ENCODE measurements around the gene SERPINA12.

GRCh38 chr14:92653317-92653816 is 95.1 kb downstream of the LGMN start:
- RRBS, result no CpG with 5 or more reads among the region's 15 CpGs

DNA sequence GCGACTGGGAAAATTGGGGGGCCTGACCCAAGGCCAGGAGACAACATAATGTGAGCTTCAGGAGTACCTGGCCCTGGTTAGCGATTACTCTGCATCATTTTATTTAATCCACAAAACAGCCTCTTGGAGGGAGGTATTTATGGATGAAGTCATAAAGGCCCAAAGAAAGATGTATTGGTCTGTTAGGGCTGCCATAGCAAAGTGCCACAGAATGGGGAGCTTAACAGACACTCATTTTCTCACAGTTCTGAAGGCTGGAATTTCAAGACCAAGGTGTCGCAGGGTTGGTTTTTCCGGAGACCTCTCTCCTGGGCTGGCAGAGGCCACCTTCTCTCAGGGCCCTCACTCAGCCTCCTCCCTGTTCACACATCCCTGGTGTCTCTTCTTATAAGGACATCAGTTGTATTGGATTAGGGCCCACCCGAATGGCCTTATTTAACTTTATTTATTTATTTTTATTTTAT is 57.4 kb downstream of the LGMN start:
- RRBS, result no CpG with 5 or more reads among the region's 5 CpGs

- RRBS, result no CpG with 5 or more reads among the region's 22 CpGs
Observed at GRCh38 chr14:92703872-92704699, 44.3 kb downstream of the LGMN start.

DNA sequence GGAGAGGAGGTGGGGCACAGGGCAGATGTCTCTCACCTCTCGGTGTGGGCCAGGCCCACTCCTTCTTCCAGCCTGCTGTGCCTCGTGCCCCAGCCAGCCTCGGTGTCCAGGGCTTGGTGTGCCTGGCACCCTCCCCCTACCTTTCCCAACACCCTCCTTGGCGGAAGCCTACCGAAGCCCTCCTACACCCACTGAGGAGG is 5.9 kb upstream of the CHGA start:
- RRBS, result no CpG with 5 or more reads among the region's 5 CpGs

GRCh38 chr14:93036269-93036783 is 79.4 kb downstream of the ITPK1 start:
- RRBS, result 69% methylated on average over 4 of the region's 16 CpGs

GRCh38 chr14:93053875-93054487 is 61.7 kb downstream of the ITPK1 start:
- RRBS, result no CpG with 5 or more reads among the region's 8 CpGs

DNA sequence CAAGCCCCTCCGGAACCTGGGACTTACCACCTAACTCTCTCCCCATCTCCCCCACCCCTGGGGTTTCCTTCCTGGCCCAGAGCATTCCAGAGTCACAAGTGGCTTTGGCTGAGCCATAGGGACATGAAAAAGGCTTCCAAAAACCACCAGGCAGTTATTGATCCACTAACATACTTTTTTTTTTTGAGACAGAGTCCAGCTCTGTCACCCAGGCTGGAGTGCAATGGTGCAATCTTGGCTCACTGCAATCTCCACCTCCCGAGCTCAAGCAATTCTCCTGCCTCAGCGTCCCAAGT is 9.0 kb downstream of the ITPK1 start:
- RRBS, result 96% methylated on average over 1 of the region's 3 CpGs

GRCh38 chr14:93293794-93294177 is 39.0 kb downstream of the BTBD7 start:
- RRBS, result no CpG with 5 or more reads among the region's 8 CpGs

DNA sequence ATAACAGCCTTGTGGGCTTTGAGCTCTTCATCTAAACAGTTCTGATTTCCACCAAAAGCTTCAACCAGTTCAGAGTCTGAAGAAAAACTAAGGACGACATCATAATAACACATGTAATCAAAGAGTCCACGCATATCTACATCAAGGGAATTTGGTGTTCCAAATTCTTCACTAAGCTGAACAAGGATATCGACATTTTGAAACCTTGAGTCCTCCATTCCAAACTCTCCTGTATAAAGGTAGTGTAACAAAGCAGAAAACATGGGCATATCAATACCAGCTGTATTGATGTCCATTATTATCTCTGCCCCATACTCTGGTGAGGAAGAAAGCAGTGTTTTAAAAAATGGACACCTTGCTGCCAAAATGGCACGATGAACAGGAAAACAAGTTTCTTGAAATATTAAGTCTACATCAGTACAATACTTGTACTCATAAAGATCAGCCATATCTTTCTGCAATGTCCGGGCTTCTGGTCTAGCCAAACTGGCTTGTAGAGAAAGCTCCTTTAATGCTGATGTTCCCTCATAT is 38.6 kb downstream of the BTBD7 start:
- RRBS, result no CpG with 5 or more reads among the region's 5 CpGs

DNA sequence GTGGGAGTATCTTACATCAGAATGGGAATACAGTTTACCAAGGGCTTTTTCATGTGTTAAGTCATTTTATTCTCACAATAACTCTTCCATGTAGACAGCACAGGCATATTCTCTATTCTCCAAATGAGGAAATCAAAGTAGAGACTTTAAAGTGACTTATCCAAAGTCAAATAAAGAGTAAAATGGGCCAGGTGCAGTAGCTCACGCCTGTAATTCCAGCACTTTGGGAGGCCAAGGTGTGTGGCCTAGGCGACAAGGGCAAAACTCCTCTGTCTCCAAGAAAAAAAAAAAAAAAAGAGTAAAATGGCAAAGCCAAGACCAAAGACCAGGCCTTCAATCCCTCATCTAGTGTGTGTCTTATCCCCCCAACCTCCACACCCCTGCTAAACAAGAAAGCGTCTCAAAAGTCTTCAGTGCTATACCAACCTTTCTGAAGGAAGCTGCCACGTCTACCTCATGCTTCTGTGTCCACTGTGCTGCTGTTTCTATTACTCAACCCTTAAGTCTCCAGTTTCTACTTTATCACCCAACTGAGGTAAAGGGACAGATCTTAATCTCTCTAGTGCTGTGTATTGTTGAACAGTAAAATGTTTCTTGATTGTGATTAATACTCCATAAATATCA is 23.6 kb downstream of the BTBD7 start:
- RRBS, result no CpG with 5 or more reads among the region's 4 CpGs

DNA sequence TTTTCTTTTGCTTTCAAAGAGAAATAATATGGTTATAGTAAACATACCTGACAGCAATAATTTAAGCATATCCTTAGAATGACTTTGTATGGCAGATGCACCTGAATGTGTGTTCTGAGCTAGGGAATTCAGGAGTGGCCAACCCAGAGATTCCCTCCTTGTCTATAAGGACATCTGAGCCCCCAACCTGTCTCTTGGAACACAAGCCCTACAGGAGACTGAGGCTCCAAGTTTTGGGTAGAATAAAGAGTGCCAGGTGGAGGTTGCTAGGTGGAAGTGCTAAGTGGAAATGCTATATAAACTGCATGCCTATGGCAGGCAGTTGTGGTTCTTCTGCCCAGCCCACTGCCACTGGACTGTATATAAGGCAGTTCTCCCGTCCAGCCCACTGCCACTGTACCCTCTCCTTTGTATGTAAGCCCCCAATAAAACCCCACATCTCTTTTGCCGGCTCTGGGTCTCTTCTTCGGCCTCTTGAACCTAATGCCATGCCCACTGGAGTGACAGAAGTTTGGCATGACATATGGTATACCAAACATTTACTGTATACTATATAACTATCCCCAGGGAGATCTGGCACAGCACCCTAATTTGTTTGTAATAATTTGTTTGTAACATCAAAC is 20.3 kb downstream of the BTBD7 start:
- RRBS, result no CpG with 5 or more reads among the region's 3 CpGs

DNA sequence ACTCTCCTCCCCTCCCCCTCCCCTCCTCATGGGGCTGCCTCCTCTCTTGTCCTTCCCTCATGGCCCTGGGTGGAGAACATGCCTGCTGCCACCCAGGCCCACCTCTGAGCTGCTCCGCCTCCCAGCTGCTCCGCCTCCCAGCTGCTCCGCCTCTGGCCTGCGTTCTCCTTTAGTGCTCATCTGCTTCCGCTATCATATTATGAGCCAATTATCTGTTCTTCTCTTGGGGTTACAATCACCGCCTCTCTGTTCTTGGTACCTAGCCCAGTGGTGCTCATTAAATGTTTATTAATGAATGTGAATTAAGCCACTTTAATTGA is 32.1 kb upstream of the FAM181A start:
- RRBS, result no CpG with 5 or more reads among the region's 6 CpGs

- RRBS, result no CpG with 5 or more reads among the region's 9 CpGs
Observed at GRCh38 chr14:93959898-93960647, 16.3 kb downstream of the ASB2 start.

DNA sequence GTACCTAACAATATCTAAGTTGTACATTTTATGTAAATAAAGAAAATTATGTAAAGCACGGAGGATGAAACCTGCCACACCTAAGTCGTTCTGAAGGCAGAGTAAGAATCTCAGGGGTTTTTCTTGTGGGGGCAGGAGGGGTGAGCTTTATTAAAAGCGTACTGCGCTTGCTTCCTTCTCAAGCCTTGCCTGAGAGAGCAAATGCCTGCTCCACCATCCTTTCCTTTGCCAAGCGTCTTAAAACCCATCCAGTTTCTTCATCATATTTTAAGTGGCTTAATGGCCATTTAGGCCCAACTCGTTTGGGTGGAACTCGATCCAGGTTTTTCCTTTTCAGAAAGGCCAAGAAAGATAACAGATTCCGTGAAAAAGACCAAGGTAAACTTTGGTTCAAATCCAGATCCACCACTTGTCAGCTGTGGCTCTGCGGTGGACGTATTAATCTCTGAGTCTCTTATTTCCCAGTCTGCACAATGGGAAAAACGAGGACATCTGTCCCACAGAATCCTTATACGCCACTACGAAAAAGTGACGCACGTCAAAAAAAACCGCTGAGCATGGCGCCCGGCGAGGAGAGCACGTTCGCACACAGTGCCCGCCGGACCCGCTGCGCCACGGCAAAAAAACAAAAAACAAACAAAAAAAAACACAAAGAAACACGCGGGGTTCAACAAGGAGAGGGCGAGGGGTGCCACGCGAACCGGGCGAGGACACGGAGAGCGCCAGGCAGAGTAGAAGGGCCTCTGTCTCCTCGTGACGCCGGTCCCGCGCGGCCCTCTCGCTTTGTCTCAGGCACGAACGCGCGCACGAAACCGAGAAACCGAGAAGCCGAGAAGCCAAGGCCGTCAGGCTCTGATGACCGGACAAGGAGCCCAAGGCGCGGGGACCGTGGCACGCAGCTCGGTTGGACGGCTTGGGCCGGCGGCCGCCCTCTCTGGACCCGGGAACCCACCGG is 648 bp downstream of the DDX24 start:
- RRBS, result 2% methylated on average over 24 of the region's 63 CpGs

- RRBS, result no CpG with 5 or more reads among the region's 12 CpGs
Observed at GRCh38 chr14:94116277-94116900, 13.0 kb downstream of the IFI27L2 start.

- RRBS, result no CpG with 5 or more reads among the region's 6 CpGs
Observed at GRCh38 chr14:94130101-94130371, 632 bp upstream of the IFI27L2 start.

DNA sequence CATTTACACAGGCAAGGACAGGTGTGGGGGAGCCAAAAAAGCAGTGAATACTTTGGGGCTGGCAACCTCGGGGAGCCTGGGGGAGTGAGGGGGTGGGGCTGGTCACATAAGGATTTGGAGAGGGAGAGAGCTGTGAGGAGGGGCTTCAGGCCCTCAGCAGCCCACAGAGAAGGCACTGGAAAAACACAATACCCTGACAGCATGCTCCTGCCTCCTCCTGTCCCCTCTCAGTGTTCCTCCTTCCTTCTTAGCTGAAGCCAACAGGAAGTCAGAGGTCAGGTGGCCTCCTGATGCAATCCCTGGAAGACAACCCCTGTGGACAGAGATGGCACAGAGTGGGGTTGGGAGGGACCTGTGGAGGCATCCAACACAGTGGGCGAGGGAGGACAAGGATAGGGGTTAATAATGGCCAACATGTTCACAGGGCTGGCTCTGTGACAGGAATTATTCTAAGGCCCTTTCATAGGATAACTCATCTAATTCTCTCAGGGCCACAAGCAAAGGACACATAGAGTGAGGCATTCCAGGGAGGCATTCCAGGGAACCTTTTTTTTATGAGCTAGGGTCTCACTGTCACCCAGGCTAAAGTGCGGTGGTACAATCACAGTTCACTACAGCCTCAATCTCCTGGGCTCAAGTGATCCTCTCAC is 15.4 kb upstream of the IFI27L2 start:
- RRBS, result no CpG with 5 or more reads among the region's 3 CpGs

DNA sequence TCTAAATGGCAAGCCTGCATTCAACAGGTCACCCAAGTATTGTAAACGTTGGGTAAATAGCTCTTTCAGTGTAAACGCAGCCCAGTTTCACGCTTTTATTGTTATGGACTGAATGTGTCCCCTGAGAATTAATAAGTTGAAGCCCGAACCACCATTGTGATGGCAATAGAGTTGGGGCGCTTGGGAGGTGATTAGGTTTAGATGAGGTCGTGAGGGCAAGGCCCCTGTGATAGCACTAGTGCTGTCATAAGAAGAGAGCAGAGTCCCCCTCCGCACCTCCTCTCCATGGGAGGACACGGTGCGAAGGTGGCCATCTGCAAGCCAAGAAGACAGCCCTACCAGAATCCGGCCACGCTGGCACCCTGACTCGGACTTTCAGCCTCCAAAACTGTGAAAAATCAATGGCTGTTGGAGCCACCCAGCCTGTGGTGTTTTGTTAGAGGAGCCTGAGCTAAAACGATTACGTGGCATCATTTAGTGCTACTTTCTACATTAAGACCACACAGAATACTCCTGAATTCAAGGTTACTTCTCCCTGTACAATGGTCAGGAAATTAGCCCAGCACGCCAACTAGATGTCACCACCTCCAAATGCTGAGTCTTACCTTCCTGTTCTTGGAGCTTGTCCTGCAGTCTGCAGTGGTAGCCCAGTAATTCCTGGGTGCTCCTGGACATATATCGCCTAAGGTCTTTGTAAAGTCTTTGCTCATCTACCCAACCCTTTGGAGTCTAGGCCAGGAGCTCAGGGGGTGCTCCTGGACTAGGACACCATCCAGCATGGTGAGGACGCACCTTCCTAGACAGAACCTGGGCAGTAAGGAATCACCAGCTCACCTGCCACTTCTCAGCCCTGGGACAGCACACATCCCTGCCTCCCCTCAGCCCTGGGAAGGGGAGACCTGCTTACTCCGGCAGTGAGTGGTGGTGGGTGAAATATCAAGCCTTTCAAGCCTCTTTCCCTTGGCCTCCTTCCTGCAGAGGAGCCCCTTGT is 769 bp downstream of the SERPINA10 start:
- RRBS, result no CpG with 5 or more reads among the region's 18 CpGs

- RRBS, result no CpG with 5 or more reads among the region's 3 CpGs
Observed at GRCh38 chr14:94509326-94509644, at the start of gene SERPINA12. Gene SERPINA12, minus strand, starts transcription at chr14:94509469.

DNA sequence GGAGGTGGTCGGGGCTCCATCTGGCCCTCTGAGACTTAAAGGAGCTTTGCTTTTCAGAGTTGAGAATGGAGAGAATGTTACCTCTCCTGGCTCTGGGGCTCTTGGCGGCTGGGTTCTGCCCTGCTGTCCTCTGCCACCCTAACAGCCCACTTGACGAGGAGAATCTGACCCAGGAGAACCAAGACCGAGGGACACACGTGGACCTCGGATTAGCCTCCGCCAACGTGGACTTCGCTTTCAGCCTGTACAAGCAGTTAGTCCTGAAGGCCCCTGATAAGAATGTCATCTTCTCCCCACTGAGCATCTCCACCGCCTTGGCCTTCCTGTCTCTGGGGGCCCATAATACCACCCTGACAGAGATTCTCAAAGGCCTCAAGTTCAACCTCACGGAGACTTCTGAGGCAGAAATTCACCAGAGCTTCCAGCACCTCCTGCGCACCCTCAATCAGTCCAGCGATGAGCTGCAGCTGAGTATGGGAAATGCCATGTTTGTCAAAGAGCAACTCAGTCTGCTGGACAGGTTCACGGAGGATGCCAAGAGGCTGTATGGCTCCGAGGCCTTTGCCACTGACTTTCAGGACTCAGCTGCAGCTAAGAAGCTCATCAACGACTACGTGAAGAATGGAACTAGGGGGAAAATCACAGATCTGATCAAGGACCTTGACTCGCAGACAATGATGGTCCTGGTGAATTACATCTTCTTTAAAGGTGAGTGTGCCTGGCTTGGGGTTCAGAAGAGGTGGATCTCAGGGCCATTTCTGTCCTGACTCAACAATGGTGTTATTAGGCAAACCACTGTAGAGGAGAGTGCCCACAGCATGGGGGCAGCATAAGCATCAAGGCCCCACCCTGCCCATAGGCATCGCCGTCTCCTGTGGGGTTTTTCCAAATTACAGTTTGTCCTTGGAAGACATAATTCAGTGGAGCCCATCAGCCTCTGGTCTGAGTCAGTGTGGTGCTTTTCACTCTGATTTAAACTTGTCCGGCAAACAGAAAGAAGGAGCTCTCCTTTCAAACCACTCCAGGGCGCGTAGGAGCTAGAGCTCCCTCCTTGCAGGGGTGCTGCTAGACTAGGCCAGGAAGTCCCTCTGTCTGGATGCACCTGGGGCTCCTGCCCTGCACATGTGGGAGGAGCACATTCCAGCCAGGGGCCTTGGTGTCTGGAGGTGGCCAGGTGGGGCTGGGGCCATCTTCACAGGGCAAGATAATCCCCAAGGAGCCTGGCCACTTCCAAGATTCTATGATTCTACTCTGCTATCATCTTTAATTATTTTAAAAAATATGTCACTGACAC is 2.6 kb downstream of the SERPINA3 start:
- RRBS, result no CpG with 5 or more reads among the region's 23 CpGs

Measured in GM19239 (cell line).